A375 (cell line): ENCODE results near the gene NMT2.

DNA sequence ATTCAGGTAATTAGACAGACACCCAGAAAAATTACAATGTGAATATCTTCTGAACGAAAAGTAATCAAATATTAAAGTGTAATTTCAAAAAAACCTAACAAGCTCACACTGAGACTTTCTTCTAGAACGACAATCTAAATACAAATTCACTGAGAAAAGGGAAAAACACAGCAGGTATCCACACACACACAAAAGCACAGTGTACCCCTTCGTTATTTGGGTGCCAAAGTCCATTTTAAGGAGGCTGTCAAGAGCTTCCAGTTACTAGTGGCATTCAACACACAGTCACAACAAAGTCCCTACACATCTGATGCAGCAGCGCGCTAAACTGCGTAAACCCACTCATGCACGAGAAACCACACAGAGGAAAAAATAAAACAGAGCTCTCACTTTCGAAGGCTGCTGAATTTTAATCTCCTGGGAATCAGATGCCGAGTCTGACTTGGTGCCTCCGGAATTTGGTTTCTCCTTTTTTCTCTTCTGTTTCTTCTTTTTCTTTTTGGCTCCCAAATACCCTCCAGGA, 27.4 kb downstream of the NMT2 start:
- RAMPAGE, long total RNA: no peak

GRCh38 chr10:15168111-15169457, at the start of gene NMT2:
Gene NMT2, minus strand, starts transcription at chr10:15168693.
- RAMPAGE, long total RNA: start-site peak on the minus strand at chr10:15168613-15168703, 90 and 11 reads in 2 replicates

- RAMPAGE, long total RNA: no peak
Measured at GRCh38 chr10:15254749-15255377, 86.4 kb upstream of the NMT2 start.

DNA sequence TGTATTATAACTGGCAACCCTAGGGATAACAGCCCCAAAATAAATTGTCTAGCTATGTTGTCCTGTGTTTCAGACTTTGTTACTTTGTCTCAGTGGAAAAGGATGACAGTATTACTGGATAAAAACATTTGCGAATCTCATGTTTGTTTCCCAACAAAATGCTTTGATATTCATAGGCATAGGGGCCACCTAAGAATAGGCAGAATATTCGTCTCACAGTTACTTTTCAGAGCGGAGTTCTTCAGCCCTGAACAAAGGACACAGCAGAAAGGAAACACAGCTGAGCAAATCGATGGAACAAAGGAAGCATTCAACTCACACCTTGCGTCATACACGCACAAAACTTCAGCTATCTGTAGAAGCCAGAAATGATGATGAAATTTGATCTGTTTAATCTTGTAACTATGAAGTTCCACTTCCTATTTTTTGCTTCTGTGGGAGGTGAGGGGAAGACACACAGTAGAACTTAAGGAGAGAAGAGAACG, 26.4 kb downstream of the FAM171A1 start:
- RAMPAGE, long total RNA: no peak

DNA sequence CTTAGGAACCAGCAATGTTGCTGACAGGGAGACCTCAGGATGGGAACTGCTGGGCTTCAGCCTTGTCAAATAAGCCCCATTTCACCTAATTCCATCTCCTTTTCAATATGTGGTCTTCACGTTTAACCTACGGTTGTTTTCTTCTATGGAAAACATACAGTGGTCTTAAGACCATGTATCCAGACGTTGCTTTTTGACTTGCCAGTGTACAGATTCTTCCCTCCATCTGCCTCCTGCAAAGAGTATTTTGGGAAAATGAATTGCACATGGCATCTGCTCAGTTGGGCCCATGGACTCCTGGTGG, 97.7 kb upstream of the FAM171A1 start:
- RAMPAGE, long total RNA: no peak

DNA sequence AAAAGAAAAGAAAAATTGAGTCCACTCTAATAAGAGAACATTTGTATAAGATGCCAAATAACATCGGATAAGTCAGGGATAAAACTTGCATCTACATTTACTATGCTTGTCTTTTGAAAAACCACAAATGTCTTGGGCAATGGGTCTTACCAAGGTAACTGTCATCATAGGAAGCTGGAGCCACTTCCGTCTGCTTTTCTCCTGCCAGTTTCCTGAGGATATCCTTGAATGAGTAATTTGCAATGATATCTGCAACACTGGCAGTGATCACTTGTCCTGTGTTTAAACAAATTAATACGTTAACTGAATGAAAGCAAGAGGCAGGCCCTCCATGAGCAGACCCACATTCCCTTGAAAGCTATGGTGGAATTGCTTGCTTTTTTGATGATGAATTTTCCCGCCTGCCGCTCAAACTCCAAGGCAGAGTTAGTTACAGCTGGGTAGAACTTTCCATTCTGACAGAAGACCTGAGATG, 47.2 kb downstream of the ITGA8 start:
- RAMPAGE, long total RNA: no peak

DNA sequence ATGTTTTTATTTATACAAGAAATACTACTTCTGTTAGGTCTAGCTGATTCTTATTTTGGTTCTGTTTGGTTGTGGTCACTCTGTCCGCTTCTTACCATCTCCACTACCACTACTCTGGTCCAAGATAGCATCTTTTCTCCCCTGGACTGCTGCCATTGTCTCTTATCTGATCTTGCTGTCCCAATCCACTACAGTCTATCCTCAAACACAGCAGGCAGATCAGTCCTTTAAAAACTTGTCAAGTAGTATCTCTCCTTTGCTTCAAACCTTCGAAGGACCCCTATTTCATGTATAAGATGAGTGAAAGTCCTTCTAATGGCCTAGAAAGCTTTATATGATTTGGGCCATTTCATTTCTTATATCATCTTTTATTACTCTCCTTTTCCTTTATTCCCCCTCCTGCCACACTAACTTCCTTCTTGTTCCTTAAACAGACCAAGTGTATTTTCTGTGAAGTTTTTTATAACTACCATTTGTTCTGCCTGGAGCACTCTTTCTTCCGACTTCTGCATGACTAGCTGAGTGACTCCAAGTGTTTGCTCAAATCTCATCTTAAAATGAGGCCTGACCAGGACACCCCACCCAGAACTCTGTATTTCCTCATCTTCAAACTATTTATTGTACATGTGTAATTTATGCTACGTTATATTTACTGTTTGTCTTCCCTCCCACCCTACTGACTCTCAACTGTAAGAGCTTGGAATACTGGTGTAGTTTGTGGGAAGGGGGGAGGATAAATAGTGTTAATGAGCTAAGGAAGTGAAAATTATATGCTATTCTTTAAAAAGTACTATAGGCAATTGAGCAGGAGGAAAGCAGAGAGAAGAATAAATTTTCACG, 3.3 kb downstream of the MINDY3 start:
- RAMPAGE, long total RNA: no peak

GRCh38 chr10:16950990-16951599, 133.9 kb upstream of the RSU1 start:
- RAMPAGE, long total RNA: no peak

- RAMPAGE, long total RNA: no peak
Measured at GRCh38 chr10:17003741-17004504, 125.7 kb downstream of the CUBN start.

DNA sequence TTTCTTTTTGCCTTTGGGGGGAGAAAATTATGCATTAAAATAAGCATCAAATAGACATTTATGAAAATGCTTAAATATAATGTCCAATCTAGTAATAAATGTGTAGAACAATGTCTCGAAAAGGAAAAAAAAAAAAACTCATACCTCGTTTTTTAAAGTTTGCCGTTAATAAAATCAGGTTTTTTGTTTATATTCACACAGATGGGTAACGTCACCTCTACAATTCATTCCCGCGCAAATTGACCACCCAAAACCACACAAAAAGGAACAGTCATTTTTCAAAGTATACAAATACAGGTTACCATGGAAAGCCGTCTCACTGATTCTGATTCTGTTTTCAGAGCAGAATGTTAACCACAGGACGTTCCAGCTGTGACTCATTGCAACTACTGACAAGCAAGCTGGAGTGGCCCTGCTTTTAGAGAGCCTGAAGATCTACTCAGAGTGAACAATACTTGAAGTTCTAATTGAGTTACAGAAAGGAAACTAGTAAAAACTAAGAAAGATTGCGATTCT, 106.3 kb downstream of the CUBN start:
- RAMPAGE, long total RNA: no peak

DNA sequence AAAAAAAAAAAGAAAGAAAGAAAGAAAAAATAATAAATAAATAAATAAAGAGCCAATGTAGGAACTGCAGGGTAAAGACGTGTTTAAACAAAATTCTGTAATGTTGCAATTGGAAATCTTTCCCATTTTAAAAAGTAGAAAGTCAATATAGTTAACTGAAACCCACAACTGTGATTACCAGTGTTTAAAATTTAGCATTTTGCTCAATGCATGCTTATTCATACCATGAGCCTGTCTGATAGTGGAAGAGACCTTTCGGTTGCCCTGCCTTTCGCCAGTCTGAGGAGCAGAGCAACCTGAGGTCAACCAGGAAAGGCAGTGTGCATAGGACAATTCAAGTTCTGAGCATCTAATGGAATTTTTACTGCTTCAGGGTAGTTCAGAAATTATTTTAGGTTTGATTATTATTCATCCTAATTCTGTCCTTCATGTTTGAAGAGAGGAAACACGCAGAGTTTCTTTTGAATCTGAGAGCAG, 100.9 kb downstream of the CUBN start:
- RAMPAGE, long total RNA: no peak

DNA sequence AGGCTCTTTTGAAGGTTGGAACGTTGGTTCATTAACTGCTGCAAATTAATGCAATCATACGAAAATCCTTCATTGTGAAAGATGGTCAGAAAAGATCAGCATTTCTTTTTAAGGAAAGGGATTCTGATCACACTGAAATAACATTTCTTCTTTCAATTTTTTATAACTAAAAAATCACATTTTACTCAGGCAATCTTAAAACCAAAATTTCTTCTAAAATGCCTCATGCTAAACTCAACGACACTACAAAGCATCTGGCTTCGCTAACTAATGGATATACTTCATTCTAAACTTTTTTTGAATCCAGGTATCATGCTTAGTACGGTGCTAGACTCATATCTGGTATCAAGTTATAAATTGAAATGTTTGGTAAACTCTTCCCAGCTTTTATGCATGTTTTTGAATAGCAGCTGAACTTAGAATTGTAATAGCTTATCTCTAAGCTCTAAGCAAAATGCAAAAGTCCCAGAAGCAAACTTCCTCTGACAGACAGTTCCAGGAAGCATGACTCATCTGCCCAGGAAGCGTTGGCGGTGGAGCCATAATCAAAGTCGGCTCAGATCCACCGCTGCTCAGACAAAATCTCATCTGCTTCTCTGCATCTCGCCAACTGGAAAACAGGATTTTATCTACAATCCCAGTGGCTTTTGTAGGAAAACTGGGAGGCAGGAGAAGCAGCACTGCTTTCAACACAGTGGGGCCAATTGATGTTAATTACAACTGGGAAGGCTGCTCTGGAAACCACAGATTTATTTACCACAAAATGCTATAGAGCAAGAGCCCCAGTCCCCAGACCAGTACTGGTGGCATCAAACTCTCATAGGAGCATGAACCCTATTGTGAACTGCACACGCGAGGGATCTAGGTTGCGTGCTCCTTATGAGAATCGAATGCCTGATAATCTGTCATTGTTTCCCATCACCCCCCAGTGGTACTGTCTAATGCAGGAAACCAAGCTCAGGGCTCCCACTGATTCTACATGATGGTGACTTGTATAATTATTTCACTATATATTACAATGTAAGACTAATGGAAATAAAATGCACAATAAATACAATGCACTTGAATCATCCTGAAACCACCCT, 100.1 kb downstream of the CUBN start:
- RAMPAGE, long total RNA: no peak

GRCh38 chr10:17062925-17063498, 66.6 kb downstream of the CUBN start:
- RAMPAGE, long total RNA: no peak

DNA sequence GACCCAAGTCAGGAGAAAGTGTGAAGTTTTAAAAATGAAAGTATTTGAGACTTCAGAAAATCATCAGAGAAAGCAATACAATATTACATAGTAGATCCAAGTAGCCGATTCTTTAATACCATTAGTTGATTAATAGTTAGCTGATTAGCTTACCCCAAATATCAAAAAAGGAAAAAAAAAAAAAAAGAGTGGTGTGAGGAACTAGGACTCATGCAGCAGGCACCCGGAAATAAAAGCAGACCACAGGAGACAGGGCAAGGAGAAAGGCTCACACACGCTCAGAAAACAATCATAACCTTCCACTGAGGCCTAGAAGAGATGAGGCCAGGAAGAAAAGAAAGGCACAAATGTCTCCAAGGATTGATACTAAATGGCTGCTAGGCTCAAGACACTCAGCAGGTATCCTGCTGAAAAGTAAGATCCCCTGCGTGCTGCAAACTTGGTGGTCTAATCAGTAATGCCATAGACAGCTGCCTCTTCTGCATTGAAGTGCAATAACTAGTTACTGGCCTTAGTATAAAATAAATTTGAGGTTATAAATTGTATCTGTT, 25.9 kb downstream of the TRDMT1 start:
- RAMPAGE, long total RNA: no peak

DNA sequence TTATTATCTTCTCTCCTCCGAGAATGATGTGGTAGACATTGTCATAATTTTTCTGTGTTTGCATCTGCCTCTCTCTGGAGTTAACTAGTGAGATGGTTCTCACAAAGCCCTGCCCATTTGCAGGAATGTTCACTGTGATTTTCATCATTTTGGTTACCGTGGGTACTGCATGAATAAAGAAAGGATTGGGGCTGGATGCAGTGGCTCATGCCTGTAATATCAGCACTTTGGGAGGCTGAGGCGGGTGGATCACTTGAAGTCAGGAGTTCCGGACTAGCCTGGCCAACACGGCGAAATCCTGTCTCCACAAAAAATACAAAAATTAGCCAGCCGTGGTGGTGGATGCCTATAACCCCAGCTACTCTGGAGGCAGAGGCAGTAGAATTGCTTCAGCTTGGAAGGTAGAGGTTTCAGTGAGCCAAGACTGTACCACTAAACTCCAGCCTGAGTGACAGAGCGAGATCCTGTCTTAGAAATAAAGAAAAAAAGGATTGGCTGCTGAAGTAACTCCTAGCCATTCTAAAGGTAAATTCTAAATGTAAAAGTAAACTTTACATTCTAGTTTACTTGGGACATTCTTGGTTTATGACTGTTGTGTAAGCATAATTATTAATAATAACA, 10.9 kb downstream of the VIM start:
- RAMPAGE, long total RNA: no peak

- RAMPAGE, long total RNA: no peak
Measured at GRCh38 chr10:18141318-18142058, 1.3 kb downstream of the CACNB2 start.

DNA sequence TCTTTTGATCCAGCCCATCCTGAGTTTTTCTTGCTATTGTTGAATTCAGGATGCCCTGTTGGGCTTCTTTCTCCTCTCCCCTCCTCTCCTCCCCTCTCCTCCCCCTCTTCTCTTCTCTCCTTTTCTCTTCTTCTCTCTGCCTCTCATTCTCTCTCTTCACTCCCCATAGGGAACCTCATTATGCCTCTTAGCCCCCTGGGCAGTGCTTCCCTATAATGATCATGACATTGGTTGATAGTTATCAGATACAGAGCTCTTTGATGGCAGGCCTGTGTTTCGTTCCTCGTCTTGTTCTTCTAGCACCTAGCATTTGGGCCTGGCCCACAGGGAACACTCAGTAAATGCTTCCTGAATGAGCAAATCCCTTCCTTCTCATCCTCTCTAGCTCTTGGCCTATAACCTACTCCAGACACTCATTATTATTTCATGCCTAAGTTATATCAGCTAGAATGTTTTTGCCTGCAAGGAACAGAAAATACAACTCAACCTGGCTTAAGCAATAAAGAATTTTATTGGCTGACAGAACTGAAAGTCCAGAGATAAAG, 56.7 kb downstream of the CACNB2 start:
- RAMPAGE, long total RNA: no peak

GRCh38 chr10:18413870-18414593, 237.4 kb downstream of the NSUN6 start:
- RAMPAGE, long total RNA: no peak

- RAMPAGE, long total RNA: no peak
Measured at GRCh38 chr10:18637484-18637803, 13.9 kb downstream of the NSUN6 start.

- RAMPAGE, long total RNA: no peak
Measured at GRCh38 chr10:18650531-18651240, 701 bp downstream of the NSUN6 start.